ENCODE results near the genes INVS and TMEFF1.

GRCh38 chr9:98978016-98978780 is 34.5 kb downstream of the COL15A1 start:
- RRBS, 2 experiments, result no CpG with 5 or more reads among the region's 6 CpGs
CAGE:
- cytosol, long polyA minus RNA, result no peak
- cytosol, long polyA plus RNA, result no peak
- long polyA plus RNA, result no peak
- nucleus, long polyA minus RNA, result no peak
- nucleus, long polyA plus RNA, result no peak

DNA sequence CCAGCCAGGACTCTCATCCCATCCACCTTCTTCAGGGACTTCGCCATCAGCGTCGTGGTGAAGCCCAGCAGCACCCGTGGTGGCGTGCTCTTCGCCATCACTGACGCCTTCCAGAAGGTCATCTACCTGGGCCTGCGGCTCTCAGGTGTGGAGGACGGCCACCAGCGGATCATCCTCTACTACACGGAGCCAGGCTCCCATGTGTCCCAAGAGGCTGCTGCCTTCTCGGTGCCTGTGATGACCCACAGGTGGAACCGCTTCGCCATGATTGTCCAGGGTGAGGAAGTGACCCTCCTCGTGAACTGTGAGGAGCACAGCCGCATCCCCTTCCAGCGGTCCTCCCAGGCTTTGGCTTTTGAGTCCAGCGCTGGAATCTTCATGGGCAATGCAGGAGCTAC is 42.0 kb downstream of the COL15A1 start:
- RRBS, 2 experiments, result no CpG with 5 or more reads among the region's 18 CpGs
CAGE:
- cytosol, long polyA minus RNA, result no peak
- cytosol, long polyA plus RNA, result no peak
- long polyA plus RNA, result no peak
- nucleus, long polyA minus RNA, result no peak
- nucleus, long polyA plus RNA, result no peak

GRCh38 chr9:99091564-99091768 is 13.4 kb upstream of the TGFBR1 start:
CAGE:
- cytosol, long polyA minus RNA, result no peak
- cytosol, long polyA plus RNA, result no peak
- long polyA plus RNA, result no peak
- nucleus, long polyA minus RNA, result no peak
- nucleus, long polyA plus RNA, result no peak

DNA sequence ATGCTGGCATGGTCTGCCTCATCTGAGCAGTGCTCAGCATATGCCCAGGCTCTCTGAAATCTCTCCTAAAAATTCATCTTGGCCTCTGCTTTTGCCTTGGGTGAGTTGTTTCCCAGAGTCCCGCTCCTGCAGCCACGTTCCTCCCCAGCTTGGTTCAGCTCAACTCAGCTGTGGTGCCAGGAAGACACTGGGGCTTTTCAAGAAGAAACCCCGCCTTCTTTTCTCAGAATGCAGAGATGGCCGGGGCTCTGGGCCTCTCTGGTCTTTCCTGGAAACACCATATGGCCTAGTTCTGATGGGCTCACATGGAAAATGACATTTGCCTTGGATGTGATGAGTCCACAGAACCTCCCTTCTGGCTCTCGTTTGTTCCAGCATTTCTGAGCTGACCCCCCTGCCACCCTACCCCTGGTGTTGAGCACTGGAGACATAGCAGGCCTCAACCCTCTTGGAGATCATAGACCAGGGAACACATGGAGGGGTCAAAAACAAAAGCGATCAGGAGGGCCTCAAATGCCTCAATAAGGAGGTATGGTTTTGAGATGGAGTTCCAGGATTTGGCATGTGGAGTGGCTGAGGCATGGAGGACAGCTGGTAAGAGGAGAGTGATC is 12.0 kb upstream of the TGFBR1 start:
- RRBS, 2 experiments, result no CpG with 5 or more reads among the region's 6 CpGs
CAGE:
- cytosol, long polyA minus RNA, result no peak
- cytosol, long polyA plus RNA, result no peak
- long polyA plus RNA, result no peak
- nucleus, long polyA minus RNA, result no peak
- nucleus, long polyA plus RNA, result no peak

DNA sequence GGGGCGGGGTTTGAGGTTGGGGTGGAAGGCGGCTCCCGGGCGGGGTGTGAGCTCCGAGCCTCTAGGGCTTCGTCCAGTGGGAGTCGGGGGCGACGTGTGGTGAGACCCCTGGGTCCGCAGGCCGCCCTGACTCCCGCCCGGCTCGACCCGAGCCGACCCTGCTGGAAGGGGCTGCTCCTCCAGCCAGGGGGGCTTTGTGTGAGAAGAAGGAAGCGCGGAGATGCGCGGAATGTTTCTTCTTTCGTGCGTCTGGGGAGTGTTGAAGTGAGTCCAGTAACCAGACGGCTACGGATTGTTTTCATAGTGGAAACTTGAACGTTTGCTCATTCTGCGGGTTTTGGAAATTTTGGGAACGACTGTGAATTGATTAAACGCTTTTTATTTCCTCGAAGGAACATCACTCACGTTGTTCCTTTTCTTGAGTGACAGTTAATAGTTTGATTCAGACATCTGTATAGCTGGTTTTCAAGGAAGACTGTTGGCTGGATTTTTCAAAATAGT is 905 bp downstream of the TGFBR1 start:
- RRBS, 2 experiments, result 0% methylated on average over 2 to 8 of the region's 30 CpGs
CAGE:
- cytosol, long polyA minus RNA, result no peak
- cytosol, long polyA plus RNA, result no peak
- long polyA plus RNA, result no peak
- nucleus, long polyA minus RNA, result start-site peak on the plus strand centred at position 212 of the sequence, 337 bp wide, 5 reads
- nucleus, long polyA plus RNA, result no peak

GRCh38 chr9:99150051-99150671 is 45.2 kb downstream of the TGFBR1 start:
- RRBS, 2 experiments, result no CpG with 5 or more reads among the region's 4 CpGs
CAGE:
- cytosol, long polyA minus RNA, result start-site peak on the plus strand at chr9:99149995-99150201, 63 reads; start-site peak on the plus strand at chr9:99150484-99150547, 22 reads
- cytosol, long polyA plus RNA, result no peak
- long polyA plus RNA, result no peak
- nucleus, long polyA minus RNA, result no peak
- nucleus, long polyA plus RNA, result no peak

DNA sequence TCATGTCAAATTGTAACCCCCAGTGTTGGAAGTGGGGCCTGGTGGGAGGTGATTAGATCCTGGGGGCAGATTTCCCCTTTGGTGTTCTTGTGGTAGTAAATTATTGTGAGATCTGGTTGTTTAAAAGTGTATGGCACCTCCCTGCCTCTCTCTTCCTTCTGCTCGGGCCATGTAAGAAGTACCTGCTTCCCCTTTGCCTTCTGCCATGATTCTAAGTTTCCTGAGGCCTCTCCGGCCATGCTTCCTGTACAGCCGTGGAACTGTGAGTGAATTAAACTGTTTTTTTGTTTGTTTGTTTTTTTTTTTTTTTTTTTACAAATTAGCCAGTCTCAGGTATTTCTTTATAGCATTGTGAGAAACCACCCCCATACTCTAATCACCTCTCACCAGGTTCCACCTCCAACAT is 14.2 kb downstream of the SEC61B start:
- RRBS, 2 experiments, result no CpG with 5 or more reads among the region's 3 CpGs
CAGE:
- cytosol, long polyA minus RNA, result no peak
- cytosol, long polyA plus RNA, result no peak
- long polyA plus RNA, result no peak
- nucleus, long polyA minus RNA, result no peak
- nucleus, long polyA plus RNA, result no peak

- RRBS, 2 experiments, result no CpG with 5 or more reads among the region's 6 CpGs
CAGE:
- cytosol, long polyA minus RNA, result no peak
- cytosol, long polyA plus RNA, result no peak
- long polyA plus RNA, result no peak
- nucleus, long polyA minus RNA, result no peak
- nucleus, long polyA plus RNA, result no peak
Observed at GRCh38 chr9:99239279-99240079, 17.4 kb downstream of the SEC61B start.

DNA sequence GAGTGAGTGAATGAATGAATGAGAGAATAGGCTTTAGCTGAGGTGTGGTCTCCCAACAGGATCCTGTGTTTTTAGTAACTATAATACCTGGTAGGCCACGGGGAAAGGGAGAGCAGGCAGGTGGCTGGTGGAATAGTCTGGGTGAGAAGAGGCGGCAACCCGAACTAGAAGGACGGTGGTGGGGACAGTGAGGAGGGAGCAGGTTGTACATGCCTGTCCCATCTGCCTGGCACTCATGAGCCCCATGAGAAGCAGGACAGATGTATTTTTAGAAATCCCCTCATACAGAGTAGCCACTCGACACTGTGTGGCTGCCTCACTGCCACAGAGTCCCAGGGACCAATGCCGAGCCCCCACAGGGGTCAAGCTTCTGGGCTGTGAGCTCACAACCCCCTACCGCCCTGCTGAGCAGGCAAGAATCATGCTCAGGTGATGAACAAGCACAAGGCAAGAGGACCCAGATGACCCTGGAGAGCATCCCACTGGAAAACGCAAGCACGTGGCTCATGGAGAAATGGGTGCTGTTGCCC is 136.6 kb downstream of the SEC61B start:
- RRBS, 2 experiments, result no CpG with 5 or more reads among the region's 9 CpGs
CAGE:
- cytosol, long polyA minus RNA, result no peak
- cytosol, long polyA plus RNA, result no peak
- long polyA plus RNA, result no peak
- nucleus, long polyA minus RNA, result no peak
- nucleus, long polyA plus RNA, result no peak

- RRBS, 2 experiments, result no CpG with 5 or more reads among the region's 10 CpGs
CAGE:
- cytosol, long polyA minus RNA, result no peak
- cytosol, long polyA plus RNA, result no peak
- long polyA plus RNA, result no peak
- nucleus, long polyA minus RNA, result no peak
- nucleus, long polyA plus RNA, result no peak
Observed at GRCh38 chr9:99361783-99362303, 139.8 kb downstream of the SEC61B start.

DNA sequence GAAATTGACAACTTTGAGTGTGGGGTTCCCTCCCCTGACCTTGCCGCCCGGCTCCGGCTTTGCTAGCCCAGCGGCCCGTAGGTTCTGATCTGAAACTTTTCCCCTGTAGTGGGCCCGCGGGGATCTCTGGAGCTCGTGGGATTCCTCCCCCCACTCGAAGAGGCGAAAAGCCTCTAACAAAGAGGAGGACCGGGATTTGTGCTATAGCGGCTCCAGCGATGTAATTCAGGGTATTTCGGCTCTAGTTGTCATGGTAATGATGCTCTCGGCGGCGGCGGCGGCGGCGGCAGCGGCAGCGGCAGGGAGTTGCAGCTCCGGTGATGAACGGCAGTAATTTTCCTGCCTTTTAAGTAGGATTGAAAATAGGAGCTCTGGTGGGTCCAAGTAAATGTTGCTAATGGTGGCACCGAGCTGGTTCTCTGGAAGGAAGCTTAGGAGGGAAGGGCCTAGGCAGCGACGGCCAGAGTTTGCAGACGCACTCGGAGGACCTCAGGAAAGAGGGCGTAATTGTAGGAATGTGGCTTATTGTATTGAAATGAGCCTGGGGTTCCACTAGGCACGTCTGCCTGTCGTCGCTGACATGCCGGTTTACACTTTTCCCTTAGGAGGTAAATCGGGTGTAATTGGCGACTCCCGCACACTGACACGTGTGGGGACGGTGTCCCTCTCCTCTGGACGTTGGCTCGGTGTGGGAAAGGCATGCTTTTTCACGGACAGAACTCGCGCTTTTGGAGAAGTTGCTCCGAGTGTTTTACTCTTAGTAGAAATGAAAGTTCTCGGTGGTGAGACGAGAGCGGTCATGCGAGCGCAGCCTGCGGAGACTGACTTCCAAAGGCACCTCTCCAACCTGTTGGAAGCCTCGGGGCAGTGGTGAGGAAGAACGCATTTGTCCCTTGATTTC is 1.0 kb downstream of the NR4A3 start:
- RRBS, 2 experiments, result 11% methylated on average over 3 of the region's 54 CpGs; no CpG with 5 or more reads in 1 of the 2 experiments
CAGE:
- cytosol, long polyA minus RNA, result no peak
- cytosol, long polyA plus RNA, result no peak
- long polyA plus RNA, result no peak
- nucleus, long polyA minus RNA, result no peak
- nucleus, long polyA plus RNA, result no peak

GRCh38 chr9:99823654-99824552 is 2.2 kb downstream of the NR4A3 start:
- RRBS, 2 experiments, result 17% methylated on average over 1 of the region's 63 CpGs; no CpG with 5 or more reads in 1 of the 2 experiments
CAGE:
- cytosol, long polyA minus RNA, result no peak
- cytosol, long polyA plus RNA, result no peak
- long polyA plus RNA, result no peak
- nucleus, long polyA minus RNA, result no peak
- nucleus, long polyA plus RNA, result no peak

- RRBS, 2 experiments, result no CpG with 5 or more reads among the region's 2 CpGs
CAGE:
- cytosol, long polyA minus RNA, result no peak
- cytosol, long polyA plus RNA, result no peak
- long polyA plus RNA, result no peak
- nucleus, long polyA minus RNA, result no peak
- nucleus, long polyA plus RNA, result no peak
Observed at GRCh38 chr9:99829479-99829716, 7.7 kb downstream of the NR4A3 start.

DNA sequence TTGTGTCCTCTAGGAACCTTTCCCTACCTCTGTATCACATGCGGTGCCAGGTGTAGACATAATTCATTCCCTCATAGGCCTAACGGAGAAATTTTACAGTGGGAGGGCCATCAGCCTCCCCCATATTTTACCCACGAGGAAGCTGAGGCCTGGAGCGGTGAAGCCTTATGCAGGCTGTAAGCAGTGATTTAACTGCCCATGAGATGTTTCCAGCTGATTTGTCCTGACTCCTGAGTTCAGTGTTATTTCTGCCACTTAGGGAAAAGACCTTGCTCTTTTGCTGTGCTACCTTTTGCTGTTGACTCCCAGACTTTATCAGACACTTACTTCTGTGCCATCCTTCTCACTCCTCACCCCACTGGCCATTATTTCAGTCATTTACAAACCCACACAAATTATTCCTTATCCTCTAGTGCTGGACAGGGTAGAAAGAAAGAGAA is 8.1 kb downstream of the NR4A3 start:
- RRBS, 2 experiments, result no CpG with 5 or more reads among the region's 4 CpGs
CAGE:
- cytosol, long polyA minus RNA, result no peak
- cytosol, long polyA plus RNA, result no peak
- long polyA plus RNA, result no peak
- nucleus, long polyA minus RNA, result no peak
- nucleus, long polyA plus RNA, result no peak

- RRBS, 2 experiments, result no CpG with 5 or more reads among the region's 2 CpGs
CAGE:
- cytosol, long polyA minus RNA, result no peak
- cytosol, long polyA plus RNA, result no peak
- long polyA plus RNA, result no peak
- nucleus, long polyA minus RNA, result no peak
- nucleus, long polyA plus RNA, result no peak
Observed at GRCh38 chr9:100072716-100072993, 26.1 kb downstream of the ERP44 start.

DNA sequence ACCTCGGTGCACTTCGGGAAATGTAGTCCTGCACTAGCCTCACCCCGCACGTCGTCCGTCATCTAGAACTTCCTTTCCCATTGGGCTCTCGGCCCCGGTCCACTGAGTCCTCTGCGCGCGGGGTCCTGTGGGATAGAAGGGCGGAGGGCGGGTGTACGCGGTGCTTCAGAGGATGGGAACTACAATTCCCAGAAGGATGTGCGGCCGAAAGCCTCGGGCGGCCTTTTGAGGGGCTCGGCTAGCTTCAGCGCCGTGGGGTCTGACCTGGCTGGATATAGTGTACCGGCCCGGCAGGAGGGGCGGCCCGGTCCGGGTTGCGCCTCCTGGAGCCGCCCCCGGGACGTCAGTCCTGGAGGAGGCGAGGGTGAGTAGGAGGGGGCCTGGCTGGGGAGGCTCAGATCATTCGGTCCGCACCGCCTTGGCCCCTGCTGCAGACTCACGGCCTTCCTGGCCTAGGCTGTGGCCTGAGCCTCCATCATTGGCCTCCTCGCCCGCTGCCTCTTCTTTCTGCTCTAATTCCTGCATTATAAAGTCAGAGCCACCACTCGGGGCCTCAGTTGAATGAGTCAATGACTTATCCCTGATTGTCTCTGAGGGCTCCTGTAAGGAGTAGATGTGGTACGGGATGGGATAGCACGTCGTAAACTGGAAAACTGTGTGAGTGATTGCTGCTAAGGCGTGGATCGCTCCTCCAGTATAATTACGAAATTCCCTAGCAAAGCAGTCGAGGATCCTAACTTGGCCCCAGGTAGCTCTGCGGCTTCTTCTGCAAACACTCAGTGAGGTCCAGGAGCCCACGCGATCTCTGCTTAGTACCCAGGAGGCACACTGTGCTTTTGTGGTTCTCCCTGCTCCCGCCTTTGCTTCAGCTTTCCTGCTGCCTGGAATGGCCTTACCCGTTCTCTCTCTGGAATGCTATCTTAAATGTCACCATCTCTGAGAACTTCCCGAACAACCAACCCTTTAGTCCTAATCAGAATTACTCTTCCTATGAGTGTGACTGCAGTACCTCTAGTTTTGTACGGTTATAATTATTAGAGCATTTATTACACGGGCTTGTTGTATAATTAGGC is at the start of gene INVS:
Gene INVS, plus strand, starts transcription at position 191 of the 1,073 bp plus-strand sequence.
- RRBS, 2 experiments, result 0% methylated on average over 2 of the region's 54 CpGs
CAGE:
- cytosol, long polyA minus RNA, result no peak
- cytosol, long polyA plus RNA, result start-site peak on the plus strand centred at position 216 of the sequence, 54 bp wide, 114 and 99 reads in 2 replicates
- long polyA plus RNA, result start-site peak on the plus strand centred at position 234 of the sequence, 56 bp wide, 188 and 263 reads in 2 replicates
- nucleus, long polyA minus RNA, result no peak
- nucleus, long polyA plus RNA, result start-site peak on the plus strand centred at position 212 of the sequence, 88 bp wide, 511 and 782 reads in 2 replicates

DNA sequence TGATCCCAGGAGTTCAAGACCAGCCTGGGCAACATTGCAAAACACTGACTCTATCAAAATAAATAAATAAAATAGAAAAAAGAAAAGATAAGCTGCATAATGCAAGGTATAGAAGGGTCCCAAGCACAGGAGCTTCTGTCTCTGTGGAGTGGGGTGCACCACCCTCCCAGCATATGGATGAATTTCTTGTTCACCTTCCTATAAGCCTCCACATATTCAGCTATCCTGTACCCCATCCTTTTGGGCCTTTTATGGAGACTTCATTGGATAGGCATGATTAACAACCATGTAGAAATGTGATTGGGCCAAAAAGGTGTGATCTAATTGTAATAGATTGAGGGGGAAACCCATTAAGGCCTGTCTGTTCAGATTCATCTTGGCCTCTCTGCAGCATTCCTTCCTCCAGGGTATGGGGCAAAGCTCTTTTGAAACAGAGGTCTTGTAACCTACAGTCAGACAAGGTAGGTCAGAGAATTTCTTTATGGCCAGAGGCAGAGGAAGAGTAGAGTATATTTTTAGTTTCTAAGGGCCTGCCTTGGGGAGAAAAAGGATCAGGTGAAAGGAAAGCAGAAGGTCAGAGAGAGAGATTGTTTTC is 98.4 kb downstream of the INVS start:
CAGE:
- cytosol, long polyA minus RNA, result no peak
- cytosol, long polyA plus RNA, result no peak
- long polyA plus RNA, result no peak
- nucleus, long polyA minus RNA, result no peak
- nucleus, long polyA plus RNA, result no peak

DNA sequence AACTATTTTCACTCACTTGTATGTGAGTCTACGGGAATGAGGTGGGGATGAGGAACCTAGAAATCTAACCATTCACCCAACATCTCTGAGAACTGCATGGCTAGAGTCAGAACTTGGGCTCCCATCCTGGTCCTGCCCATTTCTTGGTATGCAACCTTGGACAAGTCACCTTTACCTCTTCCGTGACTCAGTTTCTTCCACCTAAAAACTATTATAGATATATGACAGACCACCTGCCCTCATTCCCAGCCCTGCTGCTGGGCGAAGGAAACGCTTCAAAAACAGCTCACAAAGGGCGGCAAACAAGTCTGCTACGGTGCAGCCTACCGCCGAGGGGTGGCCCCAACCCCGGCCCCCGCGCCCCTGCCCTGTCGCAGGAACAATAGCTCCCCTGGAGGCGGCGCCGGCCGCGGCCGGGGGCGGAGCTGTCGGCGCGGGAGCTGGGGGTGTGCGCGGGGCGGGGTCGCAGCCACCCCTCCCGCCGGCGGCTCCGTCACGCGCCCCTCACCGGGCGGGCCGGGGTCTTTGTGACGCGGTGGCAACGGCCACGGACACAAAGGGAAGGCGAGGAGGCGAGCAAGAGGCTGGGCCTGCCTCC is at the start of gene TMEFF1:
Gene TMEFF1, plus strand, starts transcription at position 522 of the 598 bp plus-strand sequence.
- RRBS, 2 experiments, result 1 to 2% methylated on average over 25 of the region's 41 CpGs
CAGE:
- cytosol, long polyA minus RNA, result start-site peak on the plus strand centred at position 502 of the sequence, 106 bp wide, 29 reads
- cytosol, long polyA plus RNA, result no peak
- long polyA plus RNA, result no peak
- nucleus, long polyA minus RNA, result no peak
- nucleus, long polyA plus RNA, result start-site peak on the plus strand centred at position 497 of the sequence, 120 bp wide, 28 and 32 reads in 2 replicates

GRCh38 chr9:100516129-100516676 is 43.3 kb downstream of the TMEFF1 start:
- RRBS, 2 experiments, result no CpG with 5 or more reads among the region's 1 CpG
CAGE:
- cytosol, long polyA minus RNA, result no peak
- cytosol, long polyA plus RNA, result no peak
- long polyA plus RNA, result no peak
- nucleus, long polyA minus RNA, result no peak
- nucleus, long polyA plus RNA, result no peak

- RRBS, 2 experiments, result no CpG with 5 or more reads among the region's 2 CpGs
CAGE:
- cytosol, long polyA minus RNA, result no peak
- cytosol, long polyA plus RNA, result no peak
- long polyA plus RNA, result no peak
- nucleus, long polyA minus RNA, result no peak
- nucleus, long polyA plus RNA, result no peak
Observed at GRCh38 chr9:101326426-101326622, 58.5 kb downstream of the BAAT start.